Skeletal muscle tissue (tissue), 7 donors: ENCODE measurements around the genes ADGRL1 and WIZ.

DNA sequence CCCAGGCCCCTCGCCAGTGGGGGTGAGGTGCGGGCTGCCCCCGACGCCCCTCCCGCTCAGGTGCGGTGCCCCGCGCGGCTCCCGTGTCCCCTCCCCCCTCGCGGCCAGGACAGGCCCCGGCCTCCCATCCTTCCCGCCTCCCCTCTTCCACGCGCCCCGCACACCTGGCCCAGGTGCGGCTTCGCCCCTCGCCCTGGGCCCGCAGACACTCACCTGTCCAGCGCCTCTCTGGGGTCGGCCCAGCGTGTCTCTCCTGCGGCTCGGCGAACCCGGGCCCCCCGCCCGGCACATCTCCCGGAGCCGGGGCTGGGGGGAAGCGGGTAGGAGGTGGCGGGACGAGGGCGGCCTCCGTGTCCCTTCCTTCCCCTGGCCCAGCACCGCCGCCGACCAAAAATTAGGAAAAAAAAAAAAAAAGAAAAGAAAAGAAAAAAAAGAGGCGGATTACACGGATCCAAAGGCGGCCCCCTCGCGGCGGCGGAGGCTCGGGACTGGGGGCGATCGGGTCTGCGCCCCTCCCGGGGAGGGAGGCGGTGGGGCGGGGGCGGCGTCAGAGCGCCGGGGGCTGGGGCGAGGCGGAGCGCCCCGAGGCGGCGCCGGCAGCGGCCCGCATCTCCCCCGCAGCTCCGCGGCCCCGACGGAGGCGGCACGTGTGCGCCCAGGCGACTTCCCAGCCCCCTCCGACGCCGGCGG is at the start of gene ADGRL1:
Gene ADGRL1, minus strand, starts transcription at position 398 of the 690 bp plus-strand sequence.
- PRO-cap, 3 experiments: no peak in any of the 3 experiments
- RAMPAGE, long total RNA: no peak
- RRBS, 2 experiments: 3 to 6% methylated on average over 5 of the region's 80 CpGs

- PRO-cap, 3 experiments: no peak in any of the 3 experiments
- RAMPAGE, long total RNA: no peak
- RRBS, 2 experiments: no CpG with 5 or more reads among the region's 24 CpGs
Observed at GRCh38 chr19:14394311-14395199, 13.3 kb downstream of the ADGRE5 start.

- PRO-cap, 3 experiments: no peak in any of the 3 experiments
- RAMPAGE, long total RNA: no peak
- RRBS, 2 experiments: no CpG with 5 or more reads among the region's 19 CpGs
Observed at GRCh38 chr19:14396836-14397415, 15.7 kb downstream of the ADGRE5 start.

DNA sequence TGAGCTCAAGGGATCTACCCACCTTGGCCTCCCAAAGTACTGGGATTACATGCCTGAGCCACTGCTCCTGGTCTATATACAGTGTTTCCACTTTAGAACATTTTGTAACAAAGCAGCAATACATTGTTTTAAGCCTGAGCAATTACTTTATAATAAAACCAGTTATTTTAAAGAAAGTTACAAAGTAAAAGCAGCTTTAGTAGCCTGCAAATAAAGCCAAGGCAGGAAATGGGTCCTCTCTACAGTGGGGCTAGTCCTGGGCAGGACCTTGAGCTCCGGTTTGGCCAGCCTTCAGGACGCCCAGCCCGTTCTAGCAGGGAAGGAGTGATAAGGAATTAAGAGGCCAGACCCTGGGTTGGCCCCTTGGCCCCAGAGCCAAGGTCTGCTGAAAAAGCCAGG is 4.1 kb downstream of the DNAJB1 start:
- PRO-cap, 3 experiments: no peak in any of the 3 experiments
- RAMPAGE, long total RNA: no peak
- RRBS, 2 experiments: no CpG with 5 or more reads among the region's 3 CpGs

DNA sequence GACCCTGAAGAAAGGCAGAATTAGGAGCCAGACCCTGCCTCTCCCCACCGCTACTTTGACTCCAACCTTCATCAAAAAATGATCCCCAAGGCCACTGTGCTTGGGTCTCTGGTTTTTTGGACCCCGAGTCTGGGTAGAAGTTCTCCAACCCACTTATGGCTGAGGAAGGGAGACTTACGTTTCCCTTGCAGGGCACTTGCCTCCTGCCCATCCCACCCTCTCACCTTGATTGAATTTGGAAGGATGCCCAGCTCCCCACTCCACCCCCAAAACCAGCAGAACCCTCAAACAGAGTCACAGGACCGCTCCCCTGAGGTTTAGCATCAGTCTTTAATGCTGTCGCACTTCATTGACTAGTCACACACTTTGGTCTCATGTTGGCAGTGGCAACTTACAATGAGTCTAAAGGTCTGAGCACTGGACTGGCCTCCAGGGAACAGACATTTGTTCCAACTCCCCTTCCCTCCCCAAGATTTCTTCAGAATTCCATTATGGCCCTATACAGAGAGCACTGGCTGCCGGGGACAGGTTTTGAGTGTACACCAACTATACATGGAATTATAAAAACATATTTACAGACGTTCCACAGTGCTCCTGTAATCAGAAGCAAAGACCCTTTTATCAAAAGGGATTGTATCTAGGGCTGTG is 3.6 kb downstream of the DNAJB1 start:
- PRO-cap, 3 experiments: no peak in any of the 3 experiments
- RAMPAGE, long total RNA: no peak
- RRBS, 2 experiments: no CpG with 5 or more reads among the region's 7 CpGs

- PRO-cap, 3 experiments: no peak in any of the 3 experiments
- RAMPAGE, long total RNA: no peak
- RRBS, 2 experiments: no CpG with 5 or more reads among the region's 9 CpGs
Observed at GRCh38 chr19:14525584-14526379, 3.6 kb upstream of the TECR start.

- PRO-cap, 3 experiments: no peak in any of the 3 experiments
- RAMPAGE, long total RNA: no peak
- RRBS, 2 experiments: no CpG with 5 or more reads among the region's 25 CpGs
Observed at GRCh38 chr19:14565443-14565830, 6.4 kb downstream of the NDUFB7 start.

DNA sequence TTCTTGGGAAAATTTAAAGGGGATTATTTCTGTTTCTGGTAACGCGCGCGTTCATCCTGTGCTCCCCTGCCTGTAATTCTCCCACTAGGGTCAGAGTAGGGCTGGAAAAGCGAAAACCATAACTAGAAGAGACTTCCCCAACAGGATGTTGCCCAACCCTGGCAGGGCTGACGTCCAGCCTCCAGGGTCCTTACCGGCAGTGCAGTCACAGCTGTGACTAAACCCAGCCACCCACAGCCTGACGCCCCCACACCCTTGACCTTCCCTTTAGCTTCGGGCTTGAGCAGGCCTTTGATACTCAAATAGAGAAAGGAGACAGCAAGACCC is 6.3 kb upstream of the ADGRE2 start:
- PRO-cap, 3 experiments: no peak in any of the 3 experiments
- RAMPAGE, long total RNA: no peak
- RRBS, 2 experiments: no CpG with 5 or more reads among the region's 9 CpGs

DNA sequence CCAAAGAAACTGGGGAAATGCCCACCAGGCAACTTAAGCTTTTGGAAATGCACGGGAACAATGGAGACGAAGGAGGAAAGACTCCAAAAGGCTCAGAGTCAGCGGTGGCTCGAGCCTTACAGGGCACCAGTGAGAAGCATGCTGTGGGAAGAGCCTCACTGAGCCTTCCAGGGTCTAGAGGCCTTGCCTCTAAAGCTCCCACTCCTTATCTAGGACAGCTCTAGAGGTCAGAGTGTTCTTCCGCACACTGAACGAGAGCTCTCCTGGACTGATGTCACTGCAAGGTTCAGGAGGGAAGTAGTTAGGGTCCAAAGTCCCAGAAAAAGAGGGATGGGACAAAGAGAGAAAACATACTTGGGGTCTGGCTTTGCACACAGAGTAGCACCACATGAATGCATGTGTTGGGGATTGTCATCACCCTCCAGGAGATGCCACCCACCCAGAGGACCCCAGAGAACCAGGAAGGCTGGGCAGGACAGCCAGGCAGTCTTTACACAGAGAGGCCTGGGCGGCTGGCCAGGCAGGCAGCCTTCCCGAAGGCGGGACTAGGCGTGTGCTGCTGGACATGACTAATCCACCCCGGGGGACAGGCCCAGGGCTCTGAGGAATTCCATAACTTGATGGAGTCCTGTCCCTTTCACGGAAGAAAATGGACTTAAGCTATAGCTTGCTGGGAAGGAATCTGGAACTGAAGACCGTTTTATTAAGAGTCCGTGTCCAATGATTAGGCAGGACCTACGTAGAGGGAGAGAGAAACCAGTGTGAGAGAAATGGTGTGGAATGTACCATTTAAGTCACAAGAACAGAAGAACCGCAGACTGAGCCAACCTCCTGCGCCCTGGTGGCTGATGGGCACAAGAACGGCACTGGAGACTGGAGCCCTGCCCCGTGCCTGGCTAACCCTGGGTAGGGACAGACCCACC is 16.6 kb upstream of the EPHX3 start:
- PRO-cap, 3 experiments: peak in 1 of 3 experiments; most common plus-strand start position 785 of the sequence (in 1); most common minus-strand start position 496 of the sequence (in 1)
- RAMPAGE, long total RNA: no peak
- RRBS, 2 experiments: no CpG with 5 or more reads among the region's 19 CpGs

DNA sequence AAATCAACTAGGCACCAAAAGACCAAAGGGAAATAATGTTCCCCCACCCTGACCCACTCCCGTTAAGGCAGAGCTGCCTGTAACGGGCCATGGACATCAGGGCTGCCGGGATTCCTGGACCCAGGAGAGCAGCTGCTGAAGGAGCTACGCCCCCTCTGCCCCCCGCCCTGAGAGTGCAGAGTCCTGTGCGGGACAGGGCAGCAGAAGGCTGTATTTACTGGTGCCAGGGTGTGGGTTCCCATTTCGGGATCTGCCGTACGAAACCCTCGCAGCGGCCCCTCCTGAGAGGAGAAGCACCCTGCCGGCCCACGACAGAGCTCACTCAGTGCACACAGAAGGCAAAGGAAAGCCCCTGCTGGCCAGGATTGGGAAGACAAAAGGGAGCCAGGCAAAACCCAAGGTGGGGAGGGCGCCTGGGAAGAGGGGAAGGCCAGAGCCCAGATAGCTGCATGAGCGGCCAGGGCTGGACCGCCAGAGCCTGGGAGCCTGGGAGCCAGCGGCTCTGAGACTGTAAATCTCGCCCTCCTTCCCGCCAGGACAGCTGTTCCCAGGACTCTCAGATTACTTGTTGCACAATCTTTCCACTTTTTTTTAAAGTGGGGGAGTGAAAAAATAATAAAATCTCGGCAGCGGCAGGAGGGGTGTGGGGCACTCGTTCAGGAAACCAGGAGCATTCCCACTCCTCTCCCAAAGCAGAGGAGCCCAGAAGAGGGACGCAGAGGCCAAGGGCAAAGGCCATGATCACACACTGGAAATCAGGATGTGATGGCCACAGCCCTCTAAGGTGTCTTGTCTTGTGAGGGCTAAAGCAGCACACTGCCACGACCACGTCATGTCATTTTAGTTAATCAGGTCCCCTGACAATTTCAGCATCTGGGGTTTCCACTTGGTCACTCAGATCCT is 19.5 kb upstream of the EPHX3 start:
- PRO-cap, 3 experiments: peak in 2 of 3 experiments; most common plus-strand start position 651 of the sequence (in 1); most common minus-strand start position 327 of the sequence (in 1)
- RAMPAGE, long total RNA: no peak
- RRBS, 2 experiments: no CpG with 5 or more reads among the region's 25 CpGs

DNA sequence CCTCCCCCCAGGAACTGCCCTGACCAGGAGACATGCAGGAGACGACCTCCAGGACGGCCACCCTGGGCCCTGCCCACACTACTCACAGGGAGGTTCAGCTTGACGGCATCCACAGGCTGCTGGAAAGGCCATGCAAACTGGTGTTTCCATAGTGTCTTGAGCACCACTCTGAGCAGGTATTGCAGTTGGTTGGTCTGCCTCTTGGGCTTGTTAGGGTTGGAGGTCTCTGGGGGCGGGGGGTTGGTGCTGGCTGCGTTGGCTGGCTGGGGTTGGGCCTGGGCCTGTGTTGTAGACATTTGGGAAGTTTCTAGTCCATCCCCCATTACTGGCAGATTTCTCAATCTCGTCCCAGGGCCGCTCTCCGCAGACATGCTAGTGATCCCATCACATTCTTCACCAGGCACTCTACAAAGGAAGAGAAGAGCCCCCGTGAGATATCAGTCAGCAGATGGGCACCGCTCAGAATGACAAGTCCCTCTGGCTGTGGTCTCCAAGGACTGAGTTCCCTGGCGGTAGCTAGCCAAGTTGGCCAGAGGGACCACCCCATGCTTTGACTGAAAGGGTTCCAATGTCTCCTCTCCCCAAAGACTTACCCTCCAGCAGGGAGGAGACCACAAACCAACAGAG is 40.6 kb upstream of the EPHX3 start:
- PRO-cap, 3 experiments: no peak in any of the 3 experiments
- RAMPAGE, long total RNA: no peak
- RRBS, 2 experiments: no CpG with 5 or more reads among the region's 11 CpGs

GRCh38 chr19:15364991-15365874 is 14.4 kb downstream of the AKAP8 start:
- PRO-cap, 3 experiments: no peak in any of the 3 experiments
- RAMPAGE, long total RNA: no peak
- RRBS, 2 experiments: no CpG with 5 or more reads among the region's 16 CpGs

- PRO-cap, 3 experiments: no peak in any of the 3 experiments
- RAMPAGE, long total RNA: no peak
- RRBS, 2 experiments: 95% methylated on average over 6 to 7 of the region's 52 CpGs
Observed at GRCh38 chr19:15372685-15373626, 6.6 kb downstream of the AKAP8 start.

- PRO-cap, 3 experiments: peak in 3 of 3 experiments; most common minus-strand start chr19:15449943 (in 3)
- RAMPAGE, long total RNA: no peak
- RRBS, 2 experiments: 2 to 3% methylated on average over 62 to 65 of the region's 97 CpGs
Observed at GRCh38 chr19:15449418-15450425, at the start of gene WIZ. TSS of gene WIZ (minus strand) at chr19:15449956.

GRCh38 chr19:15509120-15509622 is 846 bp downstream of the CYP4F22 start:
- PRO-cap, 3 experiments: no peak in any of the 3 experiments
- RAMPAGE, long total RNA: no peak
- RRBS, 2 experiments: no CpG with 5 or more reads among the region's 10 CpGs

DNA sequence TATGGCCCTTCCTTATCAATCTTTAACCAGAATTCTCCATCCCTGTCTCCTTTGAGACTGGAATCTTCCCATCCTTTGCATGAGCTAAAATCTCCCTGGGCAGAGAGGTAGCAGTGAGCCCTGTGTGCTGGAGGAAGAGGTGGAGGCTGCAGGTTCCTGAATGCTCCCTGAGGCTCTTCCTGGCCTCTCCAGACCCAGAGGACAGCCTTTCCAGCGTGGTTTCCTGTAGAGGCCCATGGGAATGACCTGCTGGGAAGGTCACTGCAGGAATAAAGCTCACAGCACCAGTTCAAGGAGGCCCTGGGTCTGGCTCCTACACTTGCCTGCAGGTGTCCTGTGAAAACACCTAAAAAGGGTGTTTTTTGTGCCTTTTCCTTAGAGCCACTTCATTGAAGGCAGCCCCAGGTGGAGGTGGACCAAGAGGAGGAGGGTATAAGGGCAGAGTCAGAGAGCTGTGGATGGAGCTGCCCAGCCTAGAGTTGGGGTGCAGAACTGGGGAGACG is 4.6 kb downstream of the OR10H2 start:
- PRO-cap, 3 experiments: no peak in any of the 3 experiments
- RAMPAGE, long total RNA: no peak
- RRBS, 2 experiments: no CpG with 5 or more reads among the region's 2 CpGs

- PRO-cap, 3 experiments: peak in 3 of 3 experiments; most common plus-strand start chr19:15837216 (in 2); most common minus-strand start chr19:15836879 (in 2)
- RAMPAGE, long total RNA: no peak
- RRBS, 2 experiments: 2% methylated on average over 6 to 10 of the region's 49 CpGs
Observed at GRCh38 chr19:15836600-15837346, 21.3 kb upstream of the OR10H1 start.

- PRO-cap, 3 experiments: no peak in any of the 3 experiments
- RAMPAGE, long total RNA: no peak
- RRBS, 2 experiments: 63 to 79% methylated on average over 1 of the region's 8 CpGs
Observed at GRCh38 chr19:16066715-16067179, 9.5 kb upstream of the TPM4 start.

DNA sequence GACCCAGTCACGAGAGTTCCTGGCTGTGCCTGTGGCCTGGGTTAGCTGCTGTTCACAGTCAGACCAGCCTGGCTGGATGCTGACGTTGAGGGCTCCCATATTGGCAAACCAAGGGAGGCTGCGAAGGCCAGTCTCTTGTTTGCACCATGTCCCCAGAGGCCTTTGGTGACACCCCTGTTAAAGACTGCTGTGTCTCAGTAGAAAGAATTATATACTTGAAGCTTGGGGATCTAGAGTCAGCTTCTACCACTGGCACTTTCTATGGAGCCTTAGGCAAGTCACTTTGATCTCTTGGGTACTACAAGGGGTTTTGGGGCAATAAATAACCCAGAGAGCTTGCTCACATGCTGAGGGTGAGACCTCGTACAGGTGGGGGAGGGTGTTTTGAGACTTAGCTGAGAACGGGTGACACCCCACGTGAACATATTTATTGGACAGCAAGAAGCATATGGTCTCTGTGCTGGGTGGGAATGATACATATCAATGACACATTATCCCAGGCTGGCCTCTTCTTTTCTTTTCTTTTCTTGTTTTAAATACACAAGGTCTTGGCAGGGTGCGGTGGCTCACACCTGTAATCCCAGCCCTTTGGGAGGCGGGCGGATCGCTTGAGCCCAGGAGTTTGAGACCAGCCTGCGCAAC is 8.3 kb downstream of the TPM4 start:
- PRO-cap, 3 experiments: no peak in any of the 3 experiments
- RAMPAGE, long total RNA: no peak
- RRBS, 2 experiments: no CpG with 5 or more reads among the region's 11 CpGs

DNA sequence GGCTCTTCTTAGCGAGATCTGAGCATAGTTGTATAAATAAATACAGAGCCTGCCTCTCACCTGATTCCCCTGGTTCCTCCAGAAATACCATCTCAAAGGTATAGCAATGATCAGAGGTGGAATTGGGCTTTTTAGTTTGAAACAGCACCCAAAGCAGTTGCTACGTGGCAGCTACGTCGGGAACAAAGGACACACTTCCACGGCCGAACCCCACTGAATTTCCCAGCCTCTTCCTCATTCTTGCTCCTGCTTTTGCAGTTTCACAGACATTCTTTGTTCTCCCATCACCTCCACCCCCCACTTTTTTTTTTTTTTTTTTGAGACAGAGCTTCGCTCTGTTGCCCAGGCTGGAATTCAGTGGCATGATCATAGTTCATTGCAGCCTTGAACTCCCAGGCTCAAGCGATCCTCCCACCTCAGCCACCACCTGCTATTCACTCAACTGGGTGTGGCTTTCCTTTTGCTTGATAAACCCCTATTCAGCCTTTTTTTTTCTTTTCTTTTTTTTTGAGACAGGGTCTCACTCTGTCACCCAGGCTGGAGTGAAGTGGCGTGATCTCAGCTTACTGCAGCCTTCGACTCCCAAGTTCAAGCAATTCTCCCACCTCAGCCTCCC is 13.2 kb downstream of the TPM4 start:
- PRO-cap, 3 experiments: no peak in any of the 3 experiments
- RAMPAGE, long total RNA: no peak
- RRBS, 2 experiments: no CpG with 5 or more reads among the region's 10 CpGs